Measurements from ENCODE around the genes GRXCR1, GABRA4, CORIN and OCIAD1.

- RRBS = no CpG with 5 or more reads among the region's 4 CpGs
Observed at GRCh38 chr4:42653853-42654453, 3.0 kb downstream of the ATP8A1 start.

GRCh38 chr4:42892290-42892846 lies at the start of gene GRXCR1:
GRXCR1 (plus strand) TSS chr4:42892713.
- RRBS = no CpG with 5 or more reads among the region's 3 CpGs

DNA sequence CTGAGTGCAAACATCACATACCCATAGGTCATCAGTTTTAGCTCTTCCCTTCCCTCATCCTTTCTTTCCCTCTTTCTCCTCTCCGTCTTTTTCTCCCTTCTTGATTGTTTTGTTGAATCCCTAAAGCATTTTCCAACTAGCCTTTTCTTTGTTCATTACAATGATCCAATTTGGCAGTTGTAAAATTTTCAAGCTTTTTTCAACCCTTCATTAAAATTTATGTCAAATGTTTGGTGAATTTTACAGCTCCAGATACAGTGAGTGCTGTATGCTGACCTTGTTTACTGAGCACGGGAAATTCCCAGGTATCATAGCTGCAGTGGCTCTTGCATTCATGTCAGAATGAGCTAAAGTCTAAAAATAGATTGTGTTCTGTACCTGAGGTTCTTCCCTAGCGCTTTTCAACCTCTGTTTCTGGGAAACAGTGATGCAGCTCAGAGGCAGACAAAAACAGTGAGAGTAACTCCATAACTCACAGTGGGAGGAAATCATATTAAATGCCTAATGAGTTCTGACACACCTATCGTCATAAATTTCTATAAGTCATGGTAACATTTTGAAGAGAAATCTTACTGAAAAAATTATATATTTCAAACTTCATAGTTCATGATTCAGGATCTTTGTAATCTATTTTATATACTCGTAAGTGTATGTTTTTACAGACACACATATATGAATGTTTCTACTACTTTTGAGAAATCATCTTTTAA lies 393.8 kb upstream of the GNPDA2 start:
- RRBS = no CpG with 5 or more reads among the region's 5 CpGs

- RRBS = 77% methylated on average over 5 of the region's 59 CpGs
Observed at GRCh38 chr4:46993287-46994089, at the start of gene GABRA4. GABRA4 (minus strand) TSS chr4:46993581.

GRCh38 chr4:47187237-47188063 lies 156.1 kb downstream of the GABRB1 start:
- RRBS = no CpG with 5 or more reads among the region's 8 CpGs

DNA sequence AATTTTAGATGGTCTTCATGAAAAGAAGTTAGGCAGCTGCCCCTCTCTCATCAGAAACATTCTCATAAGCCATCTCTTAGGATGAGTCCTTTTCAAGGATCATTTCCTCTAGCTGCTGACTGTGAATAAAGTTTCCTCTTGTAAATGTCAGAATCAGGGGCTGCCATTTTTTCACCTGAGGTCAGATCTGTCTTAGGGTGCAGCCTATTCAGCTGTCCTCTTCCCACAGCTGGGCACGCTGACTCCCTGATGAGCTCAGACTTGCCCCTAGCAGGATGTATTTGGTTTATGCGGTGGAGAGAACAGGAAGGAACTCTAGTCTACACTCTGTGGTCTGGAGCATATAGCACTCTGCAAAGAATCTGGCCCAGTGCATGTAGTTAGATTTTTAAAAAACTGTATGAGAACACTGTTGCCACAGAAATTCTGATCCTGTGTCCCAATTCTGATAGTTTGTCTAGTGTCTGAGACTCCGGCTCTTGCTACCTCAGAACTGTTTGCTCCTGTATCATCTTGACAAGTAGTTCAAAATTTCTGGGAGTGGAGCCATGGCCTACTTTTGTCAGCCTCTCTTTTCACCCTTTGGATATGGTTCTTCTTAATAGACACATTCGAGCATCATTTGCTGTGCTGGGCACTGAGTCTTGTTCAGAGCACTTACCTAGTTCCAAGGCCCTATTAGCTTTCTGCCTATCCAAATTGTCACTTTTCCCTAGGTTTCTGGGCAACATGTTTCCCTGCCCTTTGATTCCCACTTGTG lies 46.7 kb downstream of the ATP10D start:
- RRBS = no CpG with 5 or more reads among the region's 4 CpGs

- RRBS = 88% methylated on average over 4 of the region's 11 CpGs
Observed at GRCh38 chr4:47824631-47825401, 13.1 kb downstream of the CORIN start.

DNA sequence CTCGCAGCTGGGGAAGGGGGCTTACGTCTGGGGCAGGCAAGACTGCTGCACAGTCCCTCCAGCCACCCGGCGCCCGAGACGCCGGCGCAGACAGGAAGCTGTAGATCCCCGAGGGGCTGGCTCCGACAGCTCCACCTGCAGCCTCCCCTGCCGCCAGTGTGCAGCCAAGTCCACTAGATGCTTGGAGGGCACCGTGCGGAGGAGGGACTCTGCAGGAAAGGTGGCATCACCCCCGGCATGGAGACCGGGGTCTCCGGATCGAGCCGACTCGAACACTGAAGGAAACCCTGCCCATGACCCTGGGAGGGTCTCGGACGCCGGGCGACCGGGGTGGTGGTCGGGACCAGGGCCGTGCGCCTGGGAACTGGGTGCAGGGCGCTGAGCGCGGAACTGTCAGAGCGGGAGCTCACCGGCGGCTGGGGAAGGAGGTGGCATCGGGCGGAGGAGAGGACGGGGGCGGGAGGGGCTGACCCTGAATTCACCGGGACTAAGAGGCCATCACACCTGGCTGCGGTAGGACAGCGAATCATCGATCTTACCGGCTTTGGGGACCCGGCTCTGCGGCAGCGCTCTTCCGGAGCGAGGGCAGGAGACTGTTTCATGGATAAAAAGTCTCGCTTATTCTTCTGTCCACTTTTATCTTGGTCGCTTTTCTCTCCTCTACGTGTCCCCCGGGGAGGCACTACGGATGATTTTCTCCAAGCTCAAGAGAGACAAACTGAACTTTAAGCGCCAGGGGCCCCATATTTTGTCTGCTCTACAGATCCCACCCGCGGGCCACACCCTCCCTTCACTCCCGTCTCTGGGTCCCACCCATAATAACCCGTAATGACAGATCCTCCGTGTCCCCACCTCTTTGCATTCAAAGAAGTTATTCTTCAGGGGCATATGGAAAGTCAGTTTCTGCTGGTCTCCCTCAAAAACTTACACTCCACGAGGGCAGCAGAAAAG lies at the start of gene CORIN:
TSS of gene CORIN (minus strand) at position 720 of the 951 bp plus-strand sequence.
- RRBS = 66% methylated on average over 33 of the region's 59 CpGs

DNA sequence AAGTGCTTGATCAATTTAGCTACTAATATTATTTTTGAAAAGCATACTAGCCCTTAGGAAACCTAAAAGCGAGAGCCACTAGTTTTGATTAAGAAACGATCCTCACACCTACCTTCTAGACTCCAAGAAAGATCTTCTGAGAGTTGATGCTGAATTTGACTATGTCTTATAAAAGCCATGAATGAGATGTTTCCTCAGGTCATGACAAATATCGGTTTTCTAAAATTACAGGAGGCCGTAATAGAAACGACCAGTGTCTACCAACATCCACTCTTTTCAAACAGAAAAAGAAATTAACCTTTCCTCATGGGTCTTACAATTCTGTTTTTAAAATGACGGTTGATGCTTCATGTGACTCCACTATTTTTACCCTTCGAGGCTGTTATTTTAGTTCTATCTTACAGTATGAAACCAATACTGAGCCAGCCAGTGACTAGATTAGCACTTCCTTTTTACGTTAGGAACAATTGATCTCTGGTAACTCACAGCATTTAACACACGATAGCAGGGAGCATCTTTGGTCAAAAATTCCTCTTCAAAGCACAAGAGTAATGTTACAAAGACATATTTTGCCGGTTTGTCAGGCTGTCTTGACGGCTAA lies 62.6 kb upstream of the TXK start:
- RRBS = no CpG with 5 or more reads among the region's 11 CpGs

GRCh38 chr4:48212263-48212508 lies 57.5 kb downstream of the TEC start:
- RRBS = no CpG with 5 or more reads among the region's 4 CpGs

DNA sequence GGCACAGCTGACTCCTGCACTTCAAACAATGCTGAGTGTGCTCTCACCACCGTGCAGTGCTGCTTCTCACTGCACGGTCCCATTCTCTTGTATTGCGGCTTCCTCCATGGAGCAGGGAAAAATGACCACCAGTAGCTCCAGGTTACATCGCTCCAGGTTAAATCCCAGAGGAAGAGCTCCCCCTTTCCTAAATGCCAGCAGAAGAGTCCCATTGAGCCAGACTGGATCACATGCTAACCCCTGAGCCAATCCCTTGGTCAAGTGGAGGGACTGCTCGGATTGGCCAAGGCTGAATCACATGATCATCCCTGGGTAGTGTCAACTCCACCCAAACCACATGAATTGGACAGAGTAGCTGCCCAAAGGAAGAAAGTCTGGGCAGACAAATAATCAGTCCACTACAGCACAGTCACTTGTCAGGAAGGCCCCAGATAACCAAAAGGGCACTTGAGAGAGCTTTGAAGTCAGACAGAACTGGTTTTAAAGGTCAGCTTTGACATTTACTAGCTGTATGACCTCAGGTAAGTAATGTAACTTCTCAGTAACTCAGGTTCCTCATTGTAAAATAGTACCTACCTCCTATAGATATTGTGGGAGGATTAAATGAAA lies 14.4 kb downstream of the TEC start:
- RRBS = no CpG with 5 or more reads among the region's 5 CpGs

GRCh38 chr4:48342499-48342874 lies 1.2 kb downstream of the SLAIN2 start:
- RRBS = no CpG with 5 or more reads among the region's 8 CpGs

DNA sequence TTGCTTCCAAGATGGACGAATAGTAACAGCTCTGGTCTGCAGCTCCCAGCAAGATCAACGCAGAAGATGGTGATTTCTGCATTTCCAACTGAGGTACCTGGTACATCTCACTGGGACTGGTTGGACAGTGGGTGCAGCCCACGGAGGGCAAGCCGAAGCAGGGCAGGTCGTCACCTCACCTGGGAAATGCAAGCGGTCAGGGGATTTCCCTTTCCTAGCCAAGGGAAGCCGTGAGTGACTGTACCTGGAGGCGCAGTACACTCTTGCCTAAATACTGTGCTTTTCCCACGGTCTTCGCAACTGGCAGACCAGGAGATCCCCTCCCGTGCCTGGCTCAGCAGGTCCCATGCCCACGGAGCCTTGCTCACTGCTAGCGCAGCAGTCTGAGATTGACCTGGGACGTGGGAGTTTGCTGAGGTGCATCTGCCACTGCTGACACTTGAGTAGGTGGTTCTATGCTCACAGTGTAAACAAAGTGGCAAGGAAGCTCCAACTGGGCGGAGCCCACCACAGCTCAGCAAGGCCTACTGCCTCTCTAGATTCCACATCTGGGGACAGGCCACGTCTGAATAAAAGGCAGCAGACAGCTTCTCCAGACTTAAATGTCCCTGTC lies 51.2 kb downstream of the FRYL start:
- RRBS = no CpG with 5 or more reads among the region's 16 CpGs

DNA sequence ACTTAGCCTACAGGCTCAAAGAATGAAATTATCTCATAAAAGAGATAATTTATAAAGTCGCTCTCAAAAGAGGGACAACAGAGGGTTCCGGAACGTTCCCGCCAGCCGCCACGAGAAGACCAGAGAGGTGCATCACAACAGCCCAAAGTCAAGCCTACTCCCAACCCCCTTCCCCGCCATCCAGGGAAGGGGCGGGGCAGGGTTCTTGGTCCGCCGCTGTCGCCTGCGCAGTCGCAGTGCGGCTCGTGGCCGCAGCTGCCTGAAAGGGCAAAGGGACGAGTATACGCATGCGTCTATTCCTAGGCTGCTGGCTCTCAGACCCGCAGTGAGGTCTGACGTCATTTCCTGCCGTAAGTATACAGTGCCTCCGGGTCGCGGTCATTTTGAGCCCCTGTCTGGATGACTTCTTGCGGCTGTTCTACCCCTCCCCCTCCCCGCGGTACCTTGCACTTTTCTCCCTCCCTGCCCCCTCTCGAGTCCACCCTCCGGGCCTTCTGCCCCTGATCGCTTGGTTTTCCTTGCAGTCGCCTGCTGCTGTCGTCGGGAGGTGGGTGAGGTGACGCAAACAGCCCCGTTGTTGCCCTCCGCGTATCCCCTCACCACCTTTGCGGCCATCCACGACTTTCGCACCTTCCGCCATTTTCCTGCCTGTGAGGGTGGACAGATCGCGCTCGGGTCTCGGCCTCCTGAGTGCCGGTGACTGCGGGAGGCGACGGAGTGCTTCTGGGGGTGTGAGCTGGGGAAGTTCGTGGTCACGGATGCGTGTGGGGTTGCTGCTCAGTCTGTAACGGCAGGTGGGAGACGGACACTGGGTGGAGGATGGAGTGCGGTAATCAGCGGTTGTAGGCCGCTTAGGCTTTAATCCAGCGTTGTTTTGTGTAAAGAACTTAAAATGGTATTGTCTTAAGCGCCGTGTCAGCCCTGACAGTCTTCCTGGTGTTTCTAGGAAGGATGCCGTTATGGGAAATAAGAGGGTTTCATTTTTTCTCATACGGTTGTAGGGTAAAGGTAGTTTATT lies at the start of gene OCIAD1:
TSS of gene OCIAD1 (plus strand) at position 386 of the 1,018 bp plus-strand sequence.
- RRBS = 2% methylated on average over 5 of the region's 63 CpGs

DNA sequence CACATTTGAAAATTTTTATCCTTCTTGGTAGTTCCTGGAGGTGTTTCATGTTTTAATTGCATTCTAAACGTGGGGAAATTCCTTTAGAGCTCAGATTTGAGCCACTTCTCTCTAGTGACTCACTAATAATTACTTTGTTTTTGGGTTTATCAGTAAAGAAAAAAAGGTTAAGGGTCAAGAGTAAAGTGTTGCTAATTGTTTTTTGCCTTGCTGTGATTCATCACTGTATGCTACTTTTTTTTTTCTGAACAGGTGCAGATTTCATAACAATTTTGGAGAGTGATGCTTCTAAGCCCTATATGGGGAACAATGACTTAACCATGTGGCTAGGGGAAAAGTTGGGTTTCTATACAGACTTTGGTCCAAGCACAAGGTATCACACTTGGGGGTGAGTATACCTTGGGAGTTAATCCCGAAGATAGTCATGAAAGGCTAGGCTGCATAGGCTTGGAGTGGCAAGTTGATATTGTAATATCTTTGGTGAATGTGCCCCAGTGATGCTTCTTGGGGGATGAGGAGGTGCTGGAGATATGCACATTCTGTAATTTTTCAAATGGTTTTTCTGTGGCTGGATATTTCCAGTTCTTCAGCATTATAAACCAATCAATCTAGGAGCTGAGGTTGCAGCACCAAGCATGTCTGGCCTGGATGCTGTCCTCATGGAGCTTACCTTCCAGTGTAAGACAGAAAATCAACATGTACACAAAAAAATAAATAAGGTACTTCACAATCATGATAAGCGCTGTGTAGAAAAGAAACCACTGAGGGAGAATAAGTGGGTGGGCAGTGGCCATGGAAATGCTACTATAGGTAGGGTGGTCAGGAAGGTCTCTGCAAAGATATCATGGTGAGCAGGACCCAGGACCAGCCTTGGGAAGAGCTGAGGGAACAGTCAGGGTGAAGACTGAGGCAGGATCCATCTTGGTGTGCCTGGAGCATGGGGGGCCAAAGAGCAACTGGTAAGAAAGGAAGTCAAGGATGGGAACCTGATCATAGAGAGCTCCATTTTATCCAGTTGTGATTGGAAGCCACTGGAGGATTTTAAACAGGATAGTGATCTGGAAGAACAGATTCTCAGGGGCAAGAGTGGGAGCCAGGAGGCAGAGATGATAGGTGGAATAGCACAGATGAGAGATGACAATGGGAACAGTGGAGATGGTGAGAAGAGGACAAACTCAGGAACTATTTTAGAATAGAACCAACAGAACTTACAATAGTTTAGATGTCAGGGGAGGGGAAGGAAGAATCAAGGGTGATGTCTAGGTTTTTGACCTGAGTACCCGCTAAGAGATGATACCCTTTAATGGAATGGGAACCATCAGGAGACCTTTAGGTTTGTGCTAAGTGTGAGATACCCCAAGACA lies 45.0 kb downstream of the CWH43 start:
- RRBS = no CpG with 5 or more reads among the region's 4 CpGs

- RRBS = no CpG with 5 or more reads among the region's 3 CpGs
Observed at GRCh38 chr4:52016930-52017435, 3.2 kb downstream of the LRRC66 start.

GRCh38 chr4:52052302-52052760 lies 1.2 kb downstream of the SPATA18 start:
- RRBS = no CpG with 5 or more reads among the region's 12 CpGs

DNA sequence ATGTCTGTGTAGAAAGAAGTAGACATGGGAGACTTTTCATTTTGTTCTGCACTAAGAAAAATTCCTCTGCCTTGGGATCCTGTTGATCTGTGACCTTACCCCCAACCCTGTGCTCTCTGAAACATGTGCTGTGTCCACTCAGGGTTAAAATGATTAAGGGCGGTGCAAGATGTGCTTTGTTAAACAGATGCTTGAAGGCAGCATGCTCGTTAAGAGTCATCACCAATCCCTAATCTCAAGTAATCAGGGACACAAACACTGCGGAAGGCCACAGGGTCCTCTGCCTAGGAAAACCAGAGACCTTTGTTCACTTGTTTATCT lies 193.0 kb downstream of the USP46 start:
- RRBS = no CpG with 5 or more reads among the region's 3 CpGs

DNA sequence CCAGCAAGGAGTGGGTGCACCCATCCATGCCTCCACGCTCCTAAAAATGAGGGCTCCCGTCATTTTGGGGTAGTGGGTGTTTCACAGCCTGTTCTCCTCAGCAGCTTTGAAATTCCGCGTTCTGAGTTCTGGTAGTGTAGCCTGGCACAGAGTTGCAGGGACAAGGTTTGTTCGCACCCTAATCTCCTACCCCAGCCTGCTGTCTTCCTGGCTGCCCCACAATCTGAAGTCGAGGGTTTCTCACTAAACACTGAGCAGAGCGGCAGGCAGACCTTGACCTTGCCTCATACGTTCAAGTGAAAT lies 112.2 kb downstream of the USP46 start:
- RRBS = no CpG with 5 or more reads among the region's 8 CpGs

DNA sequence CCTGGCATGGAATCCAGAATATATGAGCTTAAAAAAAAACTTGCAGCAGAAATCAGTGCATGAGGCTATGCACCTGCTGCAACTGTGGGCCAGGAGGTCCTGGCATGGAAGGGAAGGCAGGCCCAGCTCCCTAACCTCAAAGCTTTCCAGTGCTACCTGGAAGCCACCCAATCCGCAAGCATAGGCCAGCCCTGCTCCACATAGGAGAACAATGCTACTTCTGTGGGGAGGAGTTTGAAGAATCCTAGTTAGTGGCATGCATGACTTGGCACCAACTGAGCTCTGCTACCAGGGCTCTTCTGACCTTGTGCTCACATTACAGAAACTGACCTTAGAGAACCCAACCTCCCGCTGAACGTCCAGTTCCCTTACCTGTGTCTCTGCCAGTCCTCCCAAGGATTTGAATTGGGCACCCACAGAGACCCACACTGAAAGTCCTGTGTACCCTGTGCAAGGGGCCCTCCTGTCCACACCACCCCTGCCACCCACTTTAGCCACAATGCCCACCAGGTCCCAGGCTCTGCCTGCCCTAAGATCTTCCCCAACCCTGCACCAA lies 58.8 kb downstream of the USP46 start:
- RRBS = no CpG with 5 or more reads among the region's 3 CpGs